Ileum (tissue), 1 donor: ENCODE measurements around a stretch of chr2.

DNA sequence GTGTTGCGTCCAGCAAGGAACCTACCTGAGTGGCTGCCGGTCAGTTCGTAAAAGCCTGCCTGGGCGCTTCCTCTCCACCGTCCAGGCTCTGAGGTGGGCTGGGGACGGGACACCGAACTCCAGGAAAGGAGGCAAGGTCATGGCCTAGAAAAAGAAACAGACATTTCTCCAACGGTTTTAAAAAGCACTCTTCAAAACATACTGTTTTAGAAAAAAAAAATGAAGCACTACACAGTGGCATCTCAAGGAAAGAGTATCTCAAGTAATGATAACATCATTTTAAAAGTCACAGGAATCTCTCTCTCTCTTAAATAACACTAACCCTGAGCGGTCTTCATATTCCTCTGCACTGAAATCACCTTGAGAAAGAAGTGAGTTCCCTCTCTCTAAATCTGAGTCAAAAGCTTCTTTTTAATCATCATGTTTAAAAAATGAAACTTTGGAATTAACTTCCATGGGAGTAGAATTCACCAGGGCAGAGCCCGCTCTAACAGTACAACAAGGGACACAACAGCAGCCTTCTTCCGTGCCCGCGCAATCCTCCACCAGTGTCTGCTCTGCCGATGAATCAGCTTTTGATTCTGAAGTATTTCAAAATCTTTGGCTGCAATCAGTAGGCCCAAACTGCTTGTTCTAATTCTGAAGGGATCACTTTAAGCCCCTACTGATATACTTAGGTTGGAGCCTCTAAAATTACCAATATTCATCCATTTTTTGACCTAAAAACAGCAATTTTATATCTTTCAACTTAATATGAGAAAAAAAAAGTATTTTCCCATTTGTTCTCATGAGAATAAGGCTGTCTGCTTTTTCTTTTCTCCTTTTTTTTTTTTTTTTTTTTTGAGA is 77.0 kb downstream of the USP40 start:
- PRO-cap = no peak

DNA sequence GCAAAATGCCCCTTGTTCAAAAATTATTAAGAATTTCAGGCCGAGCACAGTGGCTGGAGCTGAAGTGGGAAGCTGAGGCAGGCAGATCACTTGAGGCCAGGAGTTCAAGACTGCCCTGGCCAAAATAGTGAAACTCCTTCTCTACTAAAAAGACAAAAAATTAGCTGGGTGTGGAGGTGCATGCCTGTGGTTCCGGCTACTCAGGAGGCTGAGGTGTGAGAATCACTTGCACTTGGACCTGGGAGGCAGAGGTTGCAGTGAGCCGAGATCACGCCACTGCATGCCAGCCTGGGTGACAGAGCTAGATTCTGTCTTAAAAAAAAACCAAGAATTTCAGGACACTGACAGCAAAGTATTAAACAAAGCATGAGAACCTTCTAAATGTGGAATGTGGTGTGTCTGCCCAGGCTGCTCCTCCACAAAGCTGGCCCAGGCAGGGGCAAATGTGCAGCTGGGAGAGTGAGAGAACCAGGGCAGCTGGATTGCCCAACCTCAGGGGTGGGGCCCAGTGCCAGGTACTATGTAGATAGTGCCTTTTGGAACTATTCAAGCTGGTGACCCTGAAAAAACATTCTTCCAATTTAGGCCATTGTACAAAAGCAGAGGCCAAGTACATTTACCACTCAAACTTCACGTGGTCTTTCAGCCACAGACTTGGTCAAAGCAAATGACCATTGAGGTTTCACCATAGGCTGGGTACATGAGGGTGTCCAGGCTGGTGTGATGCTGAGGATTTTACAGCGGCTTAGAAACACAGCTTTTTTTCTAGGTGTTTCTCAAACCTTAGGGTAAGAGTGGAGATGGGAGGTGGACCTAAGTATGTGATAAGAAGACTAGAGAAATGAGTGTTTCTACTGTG is 6.7 kb upstream of the UGT1A5 start:
- PRO-cap = no peak

GRCh38 chr2:233754946-233755603 is 5.0 kb upstream of the UGT1A1 start:
- PRO-cap = no peak

DNA sequence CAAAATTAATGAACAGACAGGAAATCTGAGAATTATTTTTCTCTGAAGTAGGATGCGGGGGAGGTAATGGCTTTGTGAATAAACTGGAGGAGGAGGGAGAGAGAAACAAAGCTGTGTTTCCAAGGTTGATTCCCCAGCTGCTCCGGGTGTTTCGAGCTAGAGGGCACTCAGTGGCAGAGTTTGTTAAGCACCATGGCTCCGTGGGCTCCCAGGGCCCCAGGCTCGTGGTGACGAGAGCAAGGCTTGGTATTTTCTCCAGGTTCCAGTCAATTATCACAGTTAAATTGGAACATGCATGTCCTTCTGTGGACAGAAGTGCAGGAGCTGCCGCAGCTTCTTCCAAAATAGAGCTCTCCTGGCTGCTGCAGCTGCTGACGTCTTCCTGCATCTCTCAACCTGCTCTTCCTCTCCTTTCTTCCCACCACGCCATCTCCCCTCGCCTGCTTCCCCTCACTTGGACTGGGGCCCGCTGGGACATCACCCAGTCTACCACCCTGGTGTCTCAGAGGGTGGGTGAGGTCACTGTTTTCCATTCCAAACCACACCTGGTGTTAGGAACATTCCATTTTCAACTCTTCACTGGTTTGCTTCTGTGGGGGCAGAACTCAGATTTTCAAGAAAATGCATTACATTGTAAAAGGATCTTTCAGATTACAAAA is 41.3 kb downstream of the SPP2 start:
- PRO-cap = unidirectional peak, minus-strand start at position 391 of the sequence

DNA sequence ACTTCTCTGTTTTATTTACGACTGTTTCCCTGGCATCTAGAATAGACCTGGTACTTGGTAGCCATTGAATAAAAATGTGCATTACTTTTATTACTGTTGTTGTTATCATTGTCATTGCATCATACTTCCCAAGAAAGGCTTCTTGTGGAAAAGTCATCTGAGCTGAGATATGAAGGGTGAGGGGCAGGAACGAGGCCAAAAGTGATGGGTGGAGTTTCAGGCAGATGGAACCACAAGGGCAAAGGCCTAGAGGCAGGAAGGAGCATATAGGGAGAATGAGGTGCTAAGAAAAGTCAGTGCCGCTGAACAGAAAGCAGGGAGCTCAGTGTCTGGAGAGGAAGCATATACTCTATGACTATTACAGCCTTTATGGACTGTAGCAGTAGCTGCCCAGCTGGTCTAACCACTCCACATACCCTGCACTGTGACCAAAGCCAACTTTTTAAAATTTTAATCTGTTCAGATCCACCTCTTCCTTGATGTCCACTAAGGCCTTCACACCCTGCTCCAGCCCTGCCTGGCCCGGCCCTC is 219.3 kb downstream of the SPP2 start:
- PRO-cap = no peak

- PRO-cap = no peak
These were observed 148.8 kb downstream of the ARL4C start for GRCh38 chr2:234348034-234348541.

GRCh38 chr2:234446811-234447289 is 50.0 kb downstream of the ARL4C start:
- PRO-cap = no peak

DNA sequence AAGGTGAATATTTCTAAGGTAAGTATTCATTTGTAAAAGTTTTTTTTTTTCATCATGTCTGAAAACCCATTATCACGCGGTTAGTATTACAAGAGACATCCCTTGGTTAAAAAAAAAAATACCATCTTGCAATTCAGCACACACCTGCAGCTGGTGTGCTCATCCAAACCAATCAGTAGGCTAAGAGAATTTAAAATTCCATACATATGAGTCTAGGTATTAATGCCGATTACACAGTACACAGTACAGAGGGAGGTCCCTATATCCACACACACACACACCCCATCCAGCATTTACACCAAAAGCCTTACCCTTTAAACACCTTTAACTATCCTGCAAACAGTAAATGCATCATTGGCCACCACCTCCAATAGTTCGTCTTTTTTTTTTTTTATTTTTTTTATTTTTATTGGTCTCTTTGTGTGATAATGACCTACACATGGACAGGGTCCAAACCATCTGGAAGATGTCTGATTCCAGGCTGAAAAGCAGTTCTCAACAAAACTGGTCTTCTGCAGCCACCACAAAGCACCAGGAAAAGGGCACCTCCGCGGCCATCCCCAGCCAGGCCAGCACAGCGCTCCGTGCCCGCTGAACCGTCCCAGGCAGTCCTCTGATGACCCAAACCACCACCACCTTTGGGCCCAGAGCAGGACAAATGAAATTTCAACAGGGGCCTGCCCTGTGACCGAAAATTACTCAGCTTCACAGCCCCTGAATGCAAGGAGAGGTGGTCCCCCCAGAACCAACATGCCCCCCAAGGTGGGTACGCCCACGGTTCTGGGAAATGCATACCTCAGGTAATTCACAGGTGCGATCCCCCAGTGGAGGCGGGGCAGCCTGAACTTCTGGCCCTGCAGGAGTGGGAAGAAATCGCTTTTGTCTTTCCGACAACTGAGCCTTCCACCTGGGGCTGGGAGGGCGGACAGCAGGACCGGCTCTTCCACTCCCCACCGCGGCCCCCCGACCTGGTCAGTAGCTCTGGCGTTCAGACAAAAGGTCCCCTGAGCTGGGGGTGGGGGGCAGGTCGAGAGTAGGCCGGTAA is 1.8 kb downstream of the ARL4C start:
- PRO-cap = no peak

DNA sequence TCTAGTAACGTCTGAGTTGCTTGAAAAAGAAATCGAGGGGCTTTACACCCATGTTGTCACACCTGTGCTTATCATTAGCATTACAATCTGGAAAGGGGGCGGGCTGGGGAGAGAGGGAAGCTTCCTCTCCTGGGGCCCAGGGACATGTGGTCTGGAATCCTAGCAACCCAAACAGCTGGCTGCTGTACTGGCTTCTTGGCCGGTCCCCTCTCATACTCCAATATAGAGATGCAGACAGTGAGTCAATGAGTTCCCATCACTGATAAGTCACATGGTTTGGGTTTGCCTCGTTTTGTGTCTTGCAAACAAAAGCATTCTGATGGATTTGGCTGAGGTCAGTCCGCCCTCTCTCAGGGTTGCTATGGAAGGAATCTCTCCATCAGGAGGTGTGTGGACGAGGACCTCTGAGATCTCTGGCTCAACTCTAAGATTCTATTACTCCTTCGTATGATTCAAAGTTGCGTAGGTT is 52.2 kb upstream of the ARL4C start:
- PRO-cap = no peak

DNA sequence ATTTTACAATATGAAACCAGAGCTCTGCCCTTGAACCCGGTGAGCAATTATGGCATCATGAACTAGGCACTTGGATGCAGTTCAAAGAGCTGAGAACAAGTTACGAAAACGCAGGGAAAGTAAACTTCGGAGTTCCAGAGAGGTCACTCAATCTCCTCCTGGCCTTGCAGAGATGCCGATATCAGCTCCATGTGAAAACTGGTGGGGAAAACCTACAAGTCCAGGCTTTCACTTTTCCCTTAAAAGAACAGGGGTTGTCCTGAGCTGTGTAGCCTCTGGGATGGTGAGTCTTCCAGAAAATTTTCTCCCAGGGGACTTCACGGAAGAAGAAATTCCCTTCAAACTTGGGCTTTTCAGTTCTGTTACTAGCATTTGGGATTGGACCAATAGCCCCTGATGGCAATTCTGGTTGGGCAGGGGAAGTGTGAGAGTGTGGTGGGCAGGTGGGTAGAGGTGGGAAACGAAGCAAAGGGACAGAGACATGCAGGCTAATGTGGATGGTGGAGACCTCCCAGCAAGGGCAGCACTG is 71.1 kb upstream of the SH3BP4 start:
- PRO-cap = no peak

DNA sequence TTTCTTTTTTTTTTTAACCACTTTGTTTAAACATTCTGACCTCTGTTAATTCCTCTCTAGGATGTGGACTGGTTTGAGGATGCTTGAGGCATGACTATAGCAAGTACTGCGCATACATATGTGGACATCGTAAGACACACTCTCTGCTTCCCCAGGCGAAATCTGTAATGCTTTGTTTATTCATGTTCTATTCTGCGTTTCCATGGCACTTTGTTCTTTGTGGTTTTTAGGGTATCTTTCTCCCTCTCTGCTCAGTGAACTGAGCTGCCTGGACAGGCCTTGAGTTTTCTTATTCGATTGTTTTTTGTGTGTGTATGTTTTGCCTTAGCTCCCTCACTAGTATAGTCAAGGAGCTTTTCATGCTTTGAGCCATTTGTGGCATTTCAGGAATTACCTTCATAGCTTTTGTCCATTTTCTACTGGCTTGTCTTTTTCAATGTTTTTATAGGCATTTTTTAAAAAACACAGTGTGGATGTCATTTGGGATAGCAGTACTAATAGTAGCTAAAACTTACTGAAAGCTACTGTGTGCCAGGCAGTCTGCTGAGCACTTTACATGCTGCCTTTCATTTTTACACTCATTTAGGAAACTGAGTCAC is 1.9 kb upstream of the SH3BP4 start:
- PRO-cap = no peak

DNA sequence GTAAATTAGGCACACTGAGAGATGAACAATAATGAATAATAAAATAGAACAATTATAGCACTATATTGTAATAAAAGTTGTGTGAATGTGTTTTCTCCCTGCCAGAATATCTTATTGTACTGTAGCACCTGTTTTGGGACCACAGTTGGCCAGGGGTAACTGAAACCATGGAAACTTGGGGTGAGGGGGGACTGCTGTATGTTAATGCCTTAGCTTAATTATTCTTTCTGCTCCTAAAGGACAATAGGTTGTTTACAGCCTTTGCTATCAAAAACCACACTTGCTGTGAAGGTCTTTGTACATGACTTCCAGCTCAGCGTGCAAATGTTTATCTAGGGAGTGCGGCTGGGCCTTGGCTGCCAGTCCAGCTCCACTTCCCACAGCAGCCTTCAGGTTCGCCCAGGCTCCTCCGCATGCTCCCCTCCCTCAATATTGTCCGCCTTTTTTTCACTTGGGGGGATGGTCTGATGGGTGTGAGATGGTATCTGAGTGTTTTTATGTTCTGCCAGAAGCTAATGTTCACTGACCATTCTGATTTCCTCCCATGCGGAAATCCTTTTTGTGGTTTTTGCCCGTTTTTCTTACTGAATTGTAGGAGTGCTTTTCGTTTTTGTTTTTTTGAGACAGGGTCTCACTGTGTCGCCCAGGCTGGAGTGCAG is 28.6 kb downstream of the SH3BP4 start:
- PRO-cap = no peak

- PRO-cap = bidirectional peak, plus-strand start at chr2:235025419, minus-strand start at chr2:235025237
These were observed 73.3 kb downstream of the SH3BP4 start for GRCh38 chr2:235025129-235025583.

GRCh38 chr2:235048441-235049517 is 97.0 kb downstream of the SH3BP4 start:
- PRO-cap = no peak

DNA sequence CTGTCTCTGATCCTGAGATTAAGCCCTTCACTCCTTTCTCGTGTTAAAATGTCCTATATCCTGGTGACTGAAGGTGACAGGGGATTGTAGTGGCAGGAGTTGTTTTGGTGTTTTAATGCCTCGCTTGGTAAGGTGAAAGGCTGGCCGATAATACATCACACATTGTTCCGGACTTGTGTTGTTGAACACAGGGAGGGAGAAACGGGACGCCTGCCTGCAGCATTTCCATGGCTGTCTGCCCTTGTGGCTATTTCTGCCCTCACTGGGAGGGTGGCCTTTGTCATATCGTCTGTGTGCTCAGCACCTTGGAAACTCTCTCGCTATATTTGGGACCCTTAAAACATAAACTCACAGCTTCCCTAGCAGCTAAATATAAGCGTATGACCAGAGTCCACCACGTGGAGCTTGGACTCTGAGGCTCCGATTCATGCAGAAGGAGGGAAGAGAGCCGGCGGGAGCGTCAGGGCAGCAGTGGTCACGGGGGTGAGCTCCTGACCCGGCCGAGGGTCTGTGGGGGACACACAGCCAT is 111.6 kb downstream of the SH3BP4 start:
- PRO-cap = no peak

- PRO-cap = no peak
These were observed 87.5 kb upstream of the AGAP1 start for GRCh38 chr2:235406227-235406833.

DNA sequence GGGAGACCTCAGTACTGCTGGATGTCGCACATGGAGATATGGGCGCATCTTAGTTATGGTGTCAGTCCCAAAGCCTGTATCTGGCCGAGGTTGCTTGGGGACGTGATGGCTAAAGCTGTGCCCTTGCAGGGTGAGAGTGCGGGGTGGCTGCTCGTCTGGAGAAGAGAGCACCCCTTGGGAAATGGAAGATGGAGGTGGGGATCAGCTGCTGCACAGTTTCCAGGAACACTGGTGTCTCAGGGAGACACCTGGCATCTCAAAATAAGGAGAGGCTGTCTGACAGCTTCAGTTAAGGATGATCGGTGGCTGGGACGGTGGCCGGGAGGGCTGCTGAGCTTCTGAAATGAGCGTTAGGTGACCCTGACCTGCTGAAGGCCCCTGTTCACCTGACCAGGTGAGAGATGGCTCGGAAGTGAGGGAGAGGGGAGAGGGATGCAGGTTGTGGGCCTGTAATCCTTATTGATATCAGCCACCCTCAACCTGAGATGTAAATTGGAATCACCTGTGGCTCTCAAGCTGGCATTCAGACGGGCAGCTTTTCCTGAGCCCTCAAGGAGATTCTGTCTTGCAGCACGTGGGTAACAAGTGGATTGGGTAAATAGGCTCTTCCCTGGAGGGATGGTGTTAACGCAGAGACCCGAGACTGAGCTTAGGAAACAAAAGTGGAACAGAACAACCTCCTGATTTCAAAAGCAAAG is 99.0 kb downstream of the AGAP1 start:
- PRO-cap = no peak

GRCh38 chr2:235659864-235660487 is 166.1 kb downstream of the AGAP1 start:
- PRO-cap = no peak

DNA sequence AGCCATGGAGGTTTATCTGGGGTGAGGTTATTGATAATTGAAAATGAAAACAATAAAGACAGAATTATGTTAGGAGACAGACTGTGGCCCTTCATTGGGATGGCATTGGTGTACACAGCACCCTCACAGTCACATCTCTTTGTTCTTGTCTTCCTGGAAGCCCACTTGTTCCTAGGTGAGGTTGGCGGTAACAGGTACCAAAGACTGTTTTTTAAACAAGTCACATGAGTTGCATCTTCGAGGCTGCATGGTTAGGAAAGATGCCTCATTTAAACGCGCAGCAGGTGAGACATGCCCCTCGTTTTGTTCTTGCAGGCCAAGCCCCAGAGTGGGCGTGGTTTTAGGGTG is 175.2 kb downstream of the AGAP1 start:
- PRO-cap = no peak

- PRO-cap = unidirectional peak, plus-strand start at chr2:235689830
These were observed 195.8 kb downstream of the AGAP1 start for GRCh38 chr2:235689472-235690123.